Transverse colon (tissue), 4 donors: ENCODE measurements around a stretch of chr6.

- PRO-cap = no peak
- RAMPAGE, long total RNA, 4 experiments = no peak in any of the 4 experiments
These were observed 45.8 kb downstream of the SNX9 start for GRCh38 chr6:157868773-157869292.

GRCh38 chr6:157878602-157879379 is 55.7 kb downstream of the SNX9 start:
- PRO-cap = no peak
- RAMPAGE, long total RNA, 4 experiments = no peak in any of the 4 experiments

- PRO-cap = no peak
- RAMPAGE, long total RNA, 4 experiments = start-site peak on the plus strand in 1 of 4 experiments, at chr6:157894846-157894934 at its widest, 6 reads per replicate
These were observed 71.7 kb downstream of the SNX9 start for GRCh38 chr6:157894383-157895517.

DNA sequence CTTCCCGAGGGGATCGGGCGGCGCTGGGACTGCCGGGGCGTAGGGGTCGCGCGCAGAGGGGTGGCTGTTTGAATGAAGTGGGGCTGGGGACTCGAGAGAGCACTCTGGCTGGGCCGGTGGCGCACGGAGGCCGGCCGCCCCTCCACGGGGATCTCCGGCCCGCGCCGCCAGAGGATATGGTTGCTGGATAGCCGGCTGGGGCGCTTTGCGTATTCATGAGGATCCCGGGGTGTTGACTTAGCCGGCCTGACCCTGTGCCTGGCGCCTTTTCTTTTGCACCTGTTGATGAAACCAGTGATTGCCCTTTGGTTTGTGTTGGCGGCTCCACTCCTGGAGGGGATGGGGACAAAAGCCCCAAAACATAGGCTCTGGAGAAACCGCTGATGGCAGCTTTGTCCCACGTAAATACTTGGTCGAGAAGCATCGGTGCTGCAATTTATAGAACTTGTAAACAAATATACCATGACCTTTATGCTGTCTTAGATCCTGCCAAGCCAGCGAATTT is 558 bp downstream of the SYNJ2 start:
- PRO-cap = no peak
- RAMPAGE, long total RNA, 4 experiments = no peak in any of the 4 experiments

DNA sequence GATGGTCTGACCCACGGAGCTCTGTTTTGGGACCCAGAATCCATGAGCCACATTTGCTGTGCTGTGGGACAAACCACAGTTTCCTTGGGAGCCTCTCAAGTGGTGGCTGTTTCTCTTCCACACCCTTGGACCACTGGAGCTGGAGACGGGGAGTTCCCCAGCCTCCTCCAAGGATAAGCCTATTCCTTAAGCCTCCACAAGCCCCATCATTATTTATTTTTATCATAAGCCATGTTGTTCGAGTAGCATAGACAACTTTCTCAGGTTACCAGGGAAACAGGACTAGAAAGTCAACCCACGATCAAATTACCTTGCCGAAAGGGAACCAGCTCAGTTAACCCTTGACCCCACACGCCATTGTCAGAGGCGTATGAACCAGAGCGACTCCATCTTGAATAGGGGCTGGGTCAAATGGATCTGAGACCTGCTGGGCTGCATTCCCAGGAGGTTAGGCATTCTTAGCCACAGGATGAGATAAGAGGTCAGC is 22.2 kb downstream of the SYNJ2 start:
- PRO-cap = no peak
- RAMPAGE, long total RNA, 4 experiments = no peak in any of the 4 experiments

DNA sequence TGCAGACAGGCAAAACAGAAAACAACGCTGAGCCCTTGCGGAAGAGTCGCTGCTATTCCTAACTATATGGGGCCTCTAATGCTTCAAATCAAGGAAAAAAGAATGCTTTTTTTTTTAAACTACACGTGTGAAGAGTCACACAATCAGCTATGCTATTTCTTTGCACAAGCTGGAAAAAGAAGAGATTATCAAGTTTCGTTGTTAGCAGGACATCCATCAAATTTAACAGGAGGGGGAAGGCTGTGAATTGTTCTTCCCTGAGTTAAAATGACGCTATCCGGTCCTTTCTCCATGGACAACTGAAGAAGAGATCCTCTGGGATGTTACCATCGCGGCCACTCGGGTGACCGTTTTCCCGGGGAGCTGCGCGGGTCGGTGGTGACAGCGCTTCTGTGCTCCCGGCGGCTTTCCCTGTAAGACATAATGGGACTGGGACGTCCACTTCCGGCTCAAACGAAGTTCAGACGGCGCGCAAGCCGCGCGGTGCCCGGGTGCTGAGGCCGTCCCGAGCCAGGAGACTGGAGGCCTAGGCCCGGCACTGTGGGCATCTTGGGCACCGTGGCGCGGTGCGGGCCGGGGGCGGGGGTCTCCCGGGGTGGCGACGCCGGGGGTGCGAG is 63.3 kb downstream of the GTF2H5 start:
- PRO-cap = bidirectional peak, plus-strand start at position 452 of the sequence, minus-strand start at position 392 of the sequence
- RAMPAGE, long total RNA, 4 experiments = no peak in any of the 4 experiments

DNA sequence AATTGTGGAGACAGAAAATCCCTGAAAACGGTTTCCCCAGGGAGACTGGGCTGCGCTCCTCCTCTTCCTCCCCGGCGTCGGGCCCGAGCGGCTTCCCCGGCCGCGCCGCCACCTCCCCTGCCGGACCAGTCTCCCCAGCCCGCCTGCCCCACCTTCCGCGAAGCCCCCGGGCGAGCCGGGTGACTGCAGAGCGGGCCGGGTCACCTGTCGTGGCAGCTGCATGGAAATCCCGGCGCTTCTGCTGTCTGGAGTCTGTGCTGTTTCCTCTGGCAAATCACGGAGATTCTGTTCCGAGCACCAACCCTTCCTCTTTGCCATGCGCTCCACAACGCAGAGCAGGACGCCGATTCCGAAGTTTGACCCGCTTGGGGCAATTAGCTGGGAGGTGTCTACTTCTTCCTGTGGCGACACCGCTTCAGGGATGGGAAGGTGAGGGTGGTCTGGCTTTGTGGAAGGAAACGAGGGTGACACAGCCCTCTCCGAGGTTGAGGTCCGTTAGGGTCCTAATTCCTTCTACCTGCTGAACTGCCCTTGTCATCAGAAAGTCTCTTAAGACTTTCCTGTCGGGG is 64.6 kb downstream of the GTF2H5 start:
- PRO-cap = bidirectional peak, plus-strand start at position 62 of the sequence, minus-strand start at position 79 of the sequence; bidirectional peak, plus-strand start at position 192 of the sequence, minus-strand start at position 240 of the sequence; unidirectional peak, minus-strand start at position 313 of the sequence; unidirectional peak, minus-strand start at position 358 of the sequence
- RAMPAGE, long total RNA, 4 experiments = no peak in any of the 4 experiments

- PRO-cap = no peak
- RAMPAGE, long total RNA, 4 experiments = no peak in any of the 4 experiments
These were observed 65.8 kb downstream of the TULP4 start for GRCh38 chr6:158377760-158378758.

DNA sequence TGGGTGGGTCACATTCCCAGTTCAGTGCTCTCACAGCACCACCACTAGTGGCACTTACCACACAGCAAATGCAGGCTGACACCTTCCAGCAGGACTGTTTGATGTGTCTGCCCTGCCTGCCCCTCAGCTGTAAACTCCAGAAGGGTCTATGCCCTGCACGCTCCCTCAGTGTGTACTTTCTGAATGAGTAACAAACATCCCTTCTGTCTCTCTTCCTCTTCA is 4.0 kb downstream of the DYNLT1 start:
- PRO-cap = no peak
- RAMPAGE, long total RNA, 4 experiments = no peak in any of the 4 experiments

- PRO-cap = no peak
- RAMPAGE, long total RNA, 4 experiments = no peak in any of the 4 experiments
These were observed 1.1 kb upstream of the SYTL3 start for GRCh38 chr6:158648646-158649163.

GRCh38 chr6:158666644-158667529 is 17.0 kb downstream of the SYTL3 start:
- PRO-cap = unidirectional peak, minus-strand start at chr6:158667049; unidirectional peak, plus-strand start at chr6:158667397
- RAMPAGE, long total RNA, 4 experiments = no peak in any of the 4 experiments

- PRO-cap = unidirectional peak, minus-strand start at chr6:158707325
- RAMPAGE, long total RNA, 4 experiments = no peak in any of the 4 experiments
These were observed 57.2 kb downstream of the SYTL3 start for GRCh38 chr6:158706956-158707606.

GRCh38 chr6:158760219-158760420 is 59.0 kb downstream of the EZR start:
- PRO-cap = no peak
- RAMPAGE, long total RNA, 4 experiments = no peak in any of the 4 experiments

GRCh38 chr6:158771130-158771641 is 48.0 kb downstream of the EZR start:
- PRO-cap = no peak
- RAMPAGE, long total RNA, 4 experiments = start-site peak on the minus strand in 3 of 4 experiments, at chr6:158771249-158771602 at its widest, 284 to 1,016 reads per replicate

- PRO-cap = bidirectional peak, plus-strand start at chr6:158773110, minus-strand start at chr6:158772879
- RAMPAGE, long total RNA, 4 experiments = no peak in any of the 4 experiments
These were observed 46.3 kb downstream of the EZR start for GRCh38 chr6:158772539-158773634.

DNA sequence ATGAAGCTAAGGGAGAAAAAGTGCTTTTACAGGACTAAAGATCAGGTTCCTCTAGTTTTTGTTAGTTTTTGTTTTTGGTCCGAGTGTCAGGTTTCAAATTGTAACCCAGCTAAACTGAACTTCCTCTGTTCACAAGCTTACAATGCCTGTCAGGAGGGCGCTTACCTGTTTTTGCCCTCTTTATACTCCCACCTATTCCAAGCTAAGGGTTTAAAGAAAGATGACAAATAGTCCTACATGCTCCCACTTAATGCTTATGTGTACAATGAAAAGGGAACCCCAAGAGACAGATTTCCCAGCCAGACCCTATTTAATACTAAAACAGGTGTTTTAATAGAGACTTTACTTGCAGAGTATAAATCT is 38.5 kb downstream of the EZR start:
- PRO-cap = no peak
- RAMPAGE, long total RNA, 4 experiments = no peak in any of the 4 experiments

GRCh38 chr6:158784430-158785717 is 34.3 kb downstream of the EZR start:
- PRO-cap = no peak
- RAMPAGE, long total RNA, 4 experiments = start-site peak on the minus strand in 1 of 4 experiments, at chr6:158785353-158785463 at its widest, 87 reads per replicate

- PRO-cap = no peak
- RAMPAGE, long total RNA, 4 experiments = no peak in any of the 4 experiments
These were observed 22.0 kb downstream of the EZR start for GRCh38 chr6:158797026-158797656.

- PRO-cap = no peak
- RAMPAGE, long total RNA, 4 experiments = no peak in any of the 4 experiments
These were observed 16.5 kb upstream of the EZR start for GRCh38 chr6:158835486-158836210.

- PRO-cap = no peak
- RAMPAGE, long total RNA, 4 experiments = no peak in any of the 4 experiments
These were observed 1.2 kb downstream of the RSPH3 start for GRCh38 chr6:158998838-158999142.